Measurements from ENCODE around the genes MTSS2, ZNF19 and CHST4.

- PRO-cap: no peak
Measured at GRCh38 chr16:69676335-69677653, 49.6 kb downstream of the NQO1 start.

DNA sequence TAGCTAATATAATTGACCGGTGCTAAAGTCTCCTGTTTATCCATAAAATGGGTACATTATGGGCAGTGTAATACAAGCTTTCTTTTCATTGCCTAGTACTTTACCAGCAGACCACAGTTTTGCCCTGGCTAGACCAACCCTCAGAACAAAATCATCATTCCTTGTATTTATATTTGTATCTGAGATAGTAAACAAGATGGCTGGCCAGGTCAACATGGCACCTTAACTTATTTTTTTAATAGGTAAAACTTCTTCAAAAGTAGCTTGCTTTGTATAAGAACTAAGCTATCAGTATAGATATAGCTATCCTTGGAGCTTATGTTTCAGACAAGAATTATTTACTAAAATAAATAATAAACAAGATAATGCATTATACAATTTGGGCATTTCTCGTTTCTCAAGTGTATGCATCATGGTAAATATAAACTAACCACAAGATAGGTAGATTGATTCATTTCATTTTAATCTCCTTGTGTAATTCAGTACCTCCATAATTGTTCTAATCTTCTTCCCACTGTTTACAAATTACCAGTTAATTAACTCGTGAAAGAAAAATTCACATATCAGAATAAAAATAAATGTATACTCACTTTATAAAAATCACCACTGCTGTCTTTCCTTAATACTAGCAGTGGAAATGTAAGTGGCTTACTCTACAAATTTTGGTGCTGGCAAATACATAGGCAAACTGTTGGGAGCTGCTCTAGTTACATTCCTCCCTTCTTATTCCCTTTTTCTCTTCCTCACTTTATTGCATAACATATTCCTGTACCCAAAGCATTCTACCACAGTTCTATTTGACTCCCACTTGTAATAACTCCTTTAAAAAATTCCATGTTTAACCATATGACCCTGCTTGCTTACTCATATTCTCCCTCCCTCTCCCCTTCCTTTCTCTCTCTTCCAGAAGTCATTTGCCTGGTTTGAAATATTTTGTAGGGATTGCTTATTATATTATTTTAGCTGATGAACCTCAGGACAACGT lies 23.0 kb downstream of the NQO1 start:
- PRO-cap: no peak

- PRO-cap: no peak
Measured at GRCh38 chr16:69822256-69822708, 60.1 kb downstream of the WWP2 start.

DNA sequence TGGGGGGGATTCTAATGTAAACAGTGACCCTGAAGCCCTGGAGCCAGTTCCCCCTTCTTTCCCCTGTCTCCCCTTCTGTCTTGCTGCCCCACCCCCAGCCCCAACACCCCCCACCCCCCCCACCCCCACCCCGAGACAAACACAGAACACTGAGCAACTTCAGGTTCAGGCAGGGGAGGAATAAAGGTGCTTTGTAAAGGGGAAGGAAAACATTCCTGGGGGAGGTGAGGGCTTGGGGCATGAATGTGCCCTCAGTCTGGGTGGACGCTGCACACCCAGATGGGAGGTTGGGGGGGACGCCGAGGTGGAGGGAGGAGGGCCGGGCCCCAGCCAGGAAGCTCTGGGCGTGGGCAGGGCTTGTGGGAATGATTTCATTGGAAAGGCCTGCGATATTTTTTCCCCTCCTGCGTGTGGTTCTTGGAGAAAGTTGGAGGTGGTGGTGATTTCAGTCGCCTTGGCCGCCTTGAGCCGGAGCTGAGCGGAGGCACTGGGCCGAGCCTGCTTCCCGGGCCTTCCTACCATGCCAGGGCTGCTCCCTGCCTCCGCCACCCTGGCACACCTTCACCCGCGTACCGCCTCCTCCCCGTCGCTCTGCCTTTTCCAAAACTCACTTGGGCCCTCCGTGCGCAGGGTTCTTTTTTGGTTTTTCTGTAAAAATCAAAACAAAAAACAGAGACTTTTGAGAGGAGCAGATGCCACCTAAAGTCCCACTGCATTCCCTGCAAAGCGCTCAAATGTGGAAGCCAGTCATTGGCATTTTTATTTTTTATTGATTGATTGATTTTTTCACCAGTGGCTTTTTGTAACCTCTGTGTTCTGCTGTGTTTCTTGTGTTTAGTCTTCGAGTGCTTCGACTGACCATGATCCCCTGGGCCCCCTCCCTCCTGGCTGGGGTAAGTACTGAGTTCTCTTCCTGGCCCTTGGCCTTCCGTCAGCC lies 26.3 kb upstream of the CLEC18A start:
- PRO-cap: no peak

DNA sequence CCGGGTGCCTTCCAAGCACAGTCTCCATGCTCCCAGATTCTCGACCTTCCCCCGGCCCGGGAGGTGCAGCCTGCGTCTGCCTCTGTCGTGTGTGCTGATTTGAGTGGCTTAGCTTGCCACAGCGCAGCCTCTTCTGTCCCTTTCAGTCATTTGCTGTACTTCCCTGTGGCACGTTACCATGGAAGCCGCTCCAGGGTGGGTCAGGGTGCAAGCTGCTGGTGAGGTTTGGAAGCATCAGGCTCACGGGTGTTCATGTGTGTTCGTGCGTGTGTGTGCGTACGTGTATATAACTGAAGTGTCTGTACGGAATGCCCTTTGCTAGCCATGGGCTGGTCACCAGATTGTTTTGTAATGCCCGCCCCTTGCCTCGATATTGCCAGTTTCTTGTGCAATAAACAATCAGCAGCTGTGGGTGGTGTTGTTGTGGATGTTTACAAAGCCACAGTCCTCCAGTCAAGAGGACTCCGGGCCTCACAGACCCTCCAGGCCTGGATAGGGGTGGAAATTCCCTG lies 9.7 kb upstream of the CLEC18A start:
- PRO-cap: no peak

DNA sequence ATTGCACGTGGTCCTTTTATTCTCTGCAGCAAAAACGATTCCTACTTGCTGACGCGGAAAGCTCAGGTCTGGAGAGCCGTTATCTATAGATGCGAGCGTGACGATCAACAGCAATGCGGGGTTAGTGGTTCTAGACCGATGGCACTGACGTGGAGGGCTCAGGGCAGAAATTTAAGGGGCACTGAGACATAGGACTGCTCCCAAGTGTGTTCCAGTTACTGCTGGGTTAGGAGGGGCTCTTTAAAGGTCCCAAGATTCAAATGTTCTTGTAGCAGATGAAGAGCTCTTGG lies 596 bp upstream of the EXOSC6 start:
- PRO-cap: no peak

- PRO-cap: unidirectional peak, plus-strand start at chr16:70380165
Measured at GRCh38 chr16:70379785-70380227, 33.1 kb downstream of the DDX19A start.

DNA sequence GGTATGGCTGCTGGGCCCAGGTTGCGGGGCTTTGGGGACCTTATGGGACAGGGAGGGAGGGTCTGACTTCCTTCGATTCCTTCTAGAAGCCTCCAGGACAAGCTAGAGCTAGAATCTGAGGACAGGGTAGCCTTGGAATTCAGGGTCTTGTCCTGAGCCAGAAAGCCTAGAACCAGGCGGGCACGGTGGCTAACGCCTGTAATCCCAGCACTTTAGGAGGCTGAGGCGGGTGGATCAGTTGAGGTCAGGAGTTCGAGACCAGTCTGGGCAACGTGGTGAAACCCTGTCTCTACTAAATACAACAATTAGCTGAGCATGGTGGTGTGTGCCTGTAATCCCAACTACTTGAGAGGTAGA lies 13.5 kb downstream of the FCSK start:
- PRO-cap: no peak

- PRO-cap: no peak
Measured at GRCh38 chr16:70610122-70610600, 36.2 kb upstream of the IL34 start.

GRCh38 chr16:70647501-70647773 lies 1.1 kb downstream of the IL34 start:
- PRO-cap: no peak

GRCh38 chr16:70682674-70683453 lies 3.0 kb downstream of the MTSS2 start:
- PRO-cap: no peak

DNA sequence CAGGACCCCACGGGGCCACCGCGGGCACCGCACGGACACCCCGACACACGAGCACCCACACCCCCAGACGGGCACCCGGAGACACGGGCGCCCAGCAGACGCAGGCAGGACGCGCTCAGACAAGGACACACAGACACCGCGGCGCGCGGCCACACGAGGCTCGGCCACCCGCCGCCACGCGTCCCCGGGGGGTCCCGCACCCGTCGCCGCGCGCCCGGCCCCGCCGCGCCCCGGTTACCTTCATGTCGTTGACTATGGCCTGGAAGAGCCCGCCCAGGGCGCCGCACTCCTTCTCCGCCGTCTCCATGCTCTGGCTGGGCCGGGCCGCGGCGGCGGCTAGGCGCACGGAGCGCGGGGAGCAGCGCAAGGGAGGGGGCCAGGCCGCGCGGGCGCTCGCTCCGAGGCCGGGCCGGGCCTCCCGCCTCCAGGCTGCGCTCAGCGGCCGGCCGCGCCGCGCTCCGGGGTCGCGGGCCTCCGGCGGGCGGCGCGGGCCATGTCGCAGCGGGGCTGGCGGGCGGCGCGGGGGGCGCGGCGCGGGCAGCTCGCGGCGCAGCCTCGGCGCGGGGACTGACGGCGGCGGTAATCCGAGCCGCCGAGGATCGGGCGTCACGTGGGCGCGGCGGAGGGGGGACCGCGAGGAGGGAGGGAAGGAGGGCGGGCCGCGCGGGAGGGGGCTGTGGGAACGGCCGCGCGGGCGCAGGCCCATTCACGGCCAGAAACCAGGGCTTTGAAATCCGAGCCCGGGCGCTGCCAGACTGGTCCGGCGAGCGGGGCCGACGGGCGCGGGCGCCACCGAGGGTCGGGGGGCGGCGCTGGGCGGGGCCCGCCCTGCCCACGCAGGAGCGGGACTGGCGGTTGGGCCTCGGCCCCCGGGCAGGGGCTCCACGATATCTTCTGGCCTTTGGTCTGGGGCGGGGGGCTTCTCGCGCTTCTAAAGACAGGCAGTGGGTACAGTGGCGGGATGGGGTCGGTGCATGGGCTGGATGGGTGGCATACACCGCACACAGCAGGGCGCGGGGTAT lies at the start of gene MTSS2:
TSS of gene MTSS2 (minus strand) at position 569 of the 1,022 bp plus-strand sequence.
- PRO-cap: unidirectional peak, plus-strand start at position 94 of the sequence; bidirectional peak, plus-strand start at position 647 of the sequence, minus-strand start at position 569 of the sequence

DNA sequence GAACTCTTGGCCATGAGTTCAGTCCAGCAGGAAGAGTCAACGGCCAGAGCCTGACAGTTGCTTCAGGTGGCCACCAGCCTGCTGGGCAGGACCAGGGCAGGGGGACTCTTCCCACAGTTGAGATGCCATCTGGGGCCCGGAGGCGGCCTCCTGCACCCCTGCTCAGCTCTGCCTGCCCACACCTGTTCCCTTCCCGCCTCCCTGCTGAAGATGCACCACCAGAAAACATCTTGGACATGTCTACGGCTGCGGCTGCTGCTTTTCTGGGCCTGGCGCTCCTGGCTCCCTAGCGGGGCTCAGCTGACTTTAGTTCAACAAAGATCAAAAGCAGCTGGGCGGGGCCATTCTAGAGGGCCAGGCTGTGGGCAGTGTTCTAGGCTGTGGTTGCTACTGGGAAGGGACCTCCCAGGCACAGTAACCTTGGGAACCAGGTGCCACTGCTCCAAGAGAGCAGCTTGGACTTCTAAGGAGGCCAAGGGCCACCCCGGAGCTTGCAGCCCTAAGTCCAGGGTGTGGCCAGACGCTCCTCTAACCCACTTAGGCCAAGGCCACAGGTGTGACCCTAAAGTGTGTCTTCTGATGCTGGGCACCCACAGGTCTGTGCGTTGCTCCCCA lies 3.7 kb upstream of the MTSS2 start:
- PRO-cap: no peak

- PRO-cap: no peak
Measured at GRCh38 chr16:70710678-70712054, 25.3 kb upstream of the MTSS2 start.

GRCh38 chr16:71288162-71288558 lies 1.0 kb downstream of the CMTR2 start:
- PRO-cap: no peak

GRCh38 chr16:71447901-71448293 lies 6.0 kb upstream of the TLE7 start:
- PRO-cap: no peak

DNA sequence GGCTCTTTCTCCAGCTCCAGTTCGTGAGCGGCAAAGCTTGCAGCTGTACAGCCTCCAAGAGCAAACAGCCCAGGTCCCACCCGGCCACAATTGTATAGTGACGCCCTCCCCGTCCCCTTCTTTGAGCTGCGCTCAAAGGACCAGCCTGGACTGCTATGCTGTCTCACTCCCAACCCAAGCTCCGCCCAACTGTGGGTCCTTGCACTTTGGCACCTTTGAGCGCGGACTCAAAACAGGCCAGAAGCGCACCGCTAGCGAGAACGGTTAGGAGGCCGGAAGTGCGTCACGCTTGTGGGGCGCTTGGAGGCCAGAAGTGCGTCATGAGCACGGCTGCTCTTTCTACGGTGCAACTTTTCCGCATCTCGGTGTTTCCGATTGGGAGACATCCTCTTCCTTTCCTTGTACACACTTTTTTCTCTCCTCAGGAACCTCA lies at the start of gene ZNF19:
TSS of gene ZNF19 (minus strand) at position 266 of the 433 bp plus-strand sequence.
- PRO-cap: no peak

GRCh38 chr16:71526005-71527162 lies at the start of gene CHST4:
TSS of gene CHST4 (plus strand) at chr16:71526426.
- PRO-cap: no peak

- PRO-cap: no peak
Measured at GRCh38 chr16:71666916-71667572, 41.1 kb downstream of the MARVELD3 start.

DNA sequence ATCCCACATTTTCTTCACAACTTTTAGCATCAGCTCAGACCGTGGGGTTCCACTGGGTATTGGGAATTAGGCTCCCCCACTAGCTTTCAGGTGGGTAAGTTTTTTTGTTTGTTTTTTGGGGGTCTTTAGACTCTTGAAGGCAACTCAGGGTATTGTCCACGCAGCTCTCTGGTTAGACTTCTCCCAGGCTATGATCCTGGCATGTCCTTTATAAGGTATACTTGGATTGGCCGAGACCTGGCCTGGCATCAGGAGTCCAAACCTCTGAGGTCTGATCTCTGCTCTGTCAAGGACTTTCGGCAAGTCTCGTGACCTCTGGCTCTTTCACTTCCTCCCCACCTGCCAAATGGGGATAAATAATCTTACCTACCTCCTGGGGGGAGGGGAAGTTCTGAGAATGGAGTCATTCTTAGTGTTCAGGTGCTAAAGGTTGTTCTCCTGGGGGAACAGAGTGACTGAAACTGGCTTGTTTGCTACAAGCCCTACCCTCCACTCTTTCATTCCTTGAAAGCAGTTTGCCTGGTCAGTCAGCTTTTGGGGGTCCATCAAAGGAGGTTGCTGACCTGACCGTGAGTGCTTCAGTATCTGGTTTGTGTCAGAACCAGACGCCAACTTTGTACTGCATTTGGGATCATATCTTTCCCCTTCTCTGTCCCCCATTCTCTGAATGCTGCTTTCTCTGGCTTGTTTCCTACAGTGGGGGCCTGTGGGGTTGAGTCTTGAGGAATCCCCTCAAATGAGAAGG lies 7.7 kb downstream of the ATXN1L start:
- PRO-cap: no peak

Measured in NALM6 (cell line).